Measurements from ENCODE around the genes ST7, CPED1 and PTPRZ1.

DNA sequence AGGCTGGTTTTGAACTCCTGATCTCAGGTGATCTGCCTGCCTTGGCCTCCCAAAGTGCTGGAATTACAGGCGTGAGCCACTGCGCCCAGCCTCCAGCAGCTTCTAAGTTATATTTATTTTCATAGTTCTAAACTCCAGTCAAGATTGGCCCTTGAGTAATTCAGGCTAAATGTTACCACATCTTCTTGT, 49.1 kb upstream of the CAPZA2 start:
- RRBS, result no CpG with 5 or more reads among the region's 2 CpGs

DNA sequence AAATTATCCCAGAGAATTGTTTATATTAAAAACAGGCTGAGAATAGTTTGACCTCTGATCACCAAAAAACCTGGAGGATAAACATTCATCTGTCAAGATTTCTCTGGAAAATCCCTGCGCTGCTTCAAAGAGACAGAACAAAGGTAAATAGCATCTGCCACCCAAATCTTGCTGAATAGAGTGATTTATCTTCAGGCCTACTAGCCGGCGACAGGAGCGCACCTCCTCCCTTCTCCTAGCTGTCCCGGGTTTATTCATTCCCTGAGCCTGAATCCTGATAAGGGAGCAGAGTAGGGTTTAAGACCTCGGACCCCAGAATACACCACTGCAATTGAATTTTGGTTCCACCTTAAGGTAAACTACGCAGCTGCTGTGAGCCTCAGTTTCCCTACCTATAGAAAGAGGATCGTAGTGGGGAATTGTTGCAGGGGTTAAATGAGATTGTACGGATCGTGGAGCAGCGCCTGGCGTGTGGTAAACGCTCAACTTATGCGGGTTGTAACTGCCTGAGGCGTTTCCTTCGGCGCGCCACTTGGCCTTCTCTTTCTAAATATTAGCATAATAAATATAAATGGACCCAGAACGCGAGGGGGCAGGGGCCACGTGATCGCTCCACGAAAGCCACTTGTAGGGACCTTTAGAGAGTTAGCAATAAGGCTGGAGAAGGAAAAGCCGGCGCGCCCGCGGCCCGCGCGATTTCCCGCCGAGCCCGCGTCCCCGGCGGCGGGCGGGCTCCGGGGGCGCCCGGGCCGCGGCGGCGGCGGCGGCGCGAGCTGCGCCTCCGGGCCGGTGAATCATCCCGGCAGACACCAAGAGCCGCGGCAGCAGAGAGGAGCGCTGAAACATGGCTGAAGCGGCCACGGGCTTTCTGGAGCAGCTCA, at the start of gene ST7:
Gene ST7 (plus strand): TSS at position 805 of the 881 bp plus-strand sequence.
- RRBS, result under 1% methylated on average over 24 of the region's 59 CpGs

DNA sequence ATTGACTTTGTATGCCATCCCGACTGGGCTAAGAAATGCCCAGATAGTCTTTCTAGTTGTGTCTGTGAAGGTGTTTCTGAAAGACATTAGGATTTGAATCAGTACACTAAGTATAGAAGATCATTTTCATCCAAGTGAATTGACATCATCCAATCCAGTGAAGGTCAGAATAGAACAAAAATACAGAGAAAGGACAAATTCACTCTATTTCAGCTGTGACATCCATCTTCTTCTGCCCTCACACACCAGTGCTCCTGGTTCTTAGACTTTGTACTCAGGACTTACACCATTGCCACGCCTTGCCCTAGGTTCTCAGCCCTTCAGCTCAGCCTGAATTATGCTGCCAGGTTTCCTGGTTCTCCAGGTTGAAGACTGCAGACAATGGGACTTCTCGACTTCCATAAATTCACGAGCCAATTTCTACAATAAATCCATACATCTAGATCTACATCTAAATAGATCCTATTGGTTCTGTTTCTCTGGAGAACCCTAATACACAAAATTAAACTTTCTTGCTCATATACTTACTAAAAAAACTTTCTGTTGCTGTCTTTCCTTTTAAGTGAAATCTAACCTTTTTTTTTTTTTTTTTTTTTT, 181.2 kb upstream of the KCND2 start:
- RRBS, result no CpG with 5 or more reads among the region's 4 CpGs

- RRBS, result no CpG with 5 or more reads among the region's 1 CpG
These were observed 17.1 kb upstream of the ING3 start for GRCh38 chr7:120933497-120933940.

DNA sequence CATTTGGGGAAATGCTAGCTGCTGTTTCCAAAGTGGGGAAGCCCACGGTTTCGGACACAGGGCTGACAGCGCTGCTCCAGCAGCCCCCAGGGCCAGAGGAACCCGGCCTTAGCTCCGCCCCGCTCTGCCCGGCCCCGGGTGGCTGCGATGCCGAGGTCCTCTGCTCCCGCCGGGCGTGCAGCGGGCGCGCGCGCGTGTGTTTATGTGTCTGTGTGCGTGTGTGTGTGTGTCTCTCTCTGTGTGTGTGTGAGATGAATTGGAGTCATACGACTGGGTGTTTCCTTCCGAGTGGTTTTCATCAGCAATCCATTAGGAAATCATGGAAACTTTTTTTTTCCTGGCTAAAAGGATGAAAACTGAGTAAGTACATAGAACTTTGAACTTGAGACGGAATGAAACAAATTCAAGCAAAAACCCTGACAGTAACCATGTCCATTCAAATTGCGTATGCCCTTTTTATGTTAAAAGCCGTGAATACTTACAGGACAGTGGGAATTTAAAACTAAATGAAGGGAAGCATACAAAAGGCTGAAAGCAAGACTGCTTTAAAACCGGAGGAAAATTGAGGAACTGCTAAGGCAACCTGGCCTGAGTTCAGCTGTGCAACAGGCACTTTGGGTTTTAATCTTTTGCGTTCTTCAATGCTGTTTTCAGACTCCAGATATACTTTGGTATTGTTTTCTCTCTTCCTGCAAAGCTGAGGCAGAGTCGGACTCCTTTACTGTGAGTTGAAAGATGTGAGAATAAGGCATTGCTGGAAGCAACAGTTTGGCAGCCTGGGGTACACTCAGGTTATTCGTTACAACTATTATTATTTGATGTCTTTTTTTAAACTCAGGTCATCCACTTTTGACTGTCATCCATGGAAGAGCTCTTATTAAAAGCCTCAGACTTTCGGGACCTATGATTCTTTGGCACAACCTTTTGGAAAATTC, at the start of gene CPED1:
Gene CPED1 (plus strand): TSS at position 159 of the 935 bp plus-strand sequence.
- RRBS, result no CpG with 5 or more reads among the region's 30 CpGs

- RRBS, result no CpG with 5 or more reads among the region's 2 CpGs
These were observed 115.0 kb downstream of the CPED1 start for GRCh38 chr7:121103531-121103849.

- RRBS, result no CpG with 5 or more reads among the region's 2 CpGs
These were observed 31.0 kb upstream of the WNT16 start for GRCh38 chr7:121297808-121298260.

DNA sequence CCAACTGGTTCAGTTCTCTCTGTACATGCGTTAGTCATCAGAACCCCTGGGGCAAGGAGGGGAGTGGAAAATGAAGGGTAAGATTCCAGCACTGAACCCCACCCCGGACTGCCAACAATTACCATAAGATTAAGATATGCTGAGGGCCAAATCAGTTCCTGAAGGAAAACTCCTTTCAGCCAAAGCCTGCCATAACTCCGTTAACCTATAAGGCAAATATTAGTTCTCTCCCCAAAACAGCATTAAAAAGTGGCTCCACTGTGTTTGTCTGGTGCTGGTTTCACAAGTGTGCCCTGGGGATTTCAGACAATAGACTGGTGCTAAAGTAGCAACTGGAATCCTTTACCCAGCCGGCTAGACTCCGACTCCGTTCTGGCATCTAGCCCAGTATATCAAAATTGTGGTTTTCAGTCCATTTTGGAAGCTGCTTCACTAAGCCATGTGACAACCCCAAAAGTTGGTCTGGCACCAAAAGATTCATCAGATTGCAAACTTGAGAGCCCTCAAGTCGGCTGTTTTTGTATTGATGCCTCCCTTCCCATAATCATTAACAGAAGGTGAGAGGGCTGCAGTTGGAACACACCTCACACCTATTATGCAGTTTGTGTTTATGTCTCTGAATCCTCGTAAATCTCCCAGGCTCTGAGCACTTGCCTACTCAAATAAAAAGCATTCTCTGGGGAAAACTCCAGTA, 15.1 kb upstream of the WNT16 start:
- RRBS, result no CpG with 5 or more reads among the region's 8 CpGs

DNA sequence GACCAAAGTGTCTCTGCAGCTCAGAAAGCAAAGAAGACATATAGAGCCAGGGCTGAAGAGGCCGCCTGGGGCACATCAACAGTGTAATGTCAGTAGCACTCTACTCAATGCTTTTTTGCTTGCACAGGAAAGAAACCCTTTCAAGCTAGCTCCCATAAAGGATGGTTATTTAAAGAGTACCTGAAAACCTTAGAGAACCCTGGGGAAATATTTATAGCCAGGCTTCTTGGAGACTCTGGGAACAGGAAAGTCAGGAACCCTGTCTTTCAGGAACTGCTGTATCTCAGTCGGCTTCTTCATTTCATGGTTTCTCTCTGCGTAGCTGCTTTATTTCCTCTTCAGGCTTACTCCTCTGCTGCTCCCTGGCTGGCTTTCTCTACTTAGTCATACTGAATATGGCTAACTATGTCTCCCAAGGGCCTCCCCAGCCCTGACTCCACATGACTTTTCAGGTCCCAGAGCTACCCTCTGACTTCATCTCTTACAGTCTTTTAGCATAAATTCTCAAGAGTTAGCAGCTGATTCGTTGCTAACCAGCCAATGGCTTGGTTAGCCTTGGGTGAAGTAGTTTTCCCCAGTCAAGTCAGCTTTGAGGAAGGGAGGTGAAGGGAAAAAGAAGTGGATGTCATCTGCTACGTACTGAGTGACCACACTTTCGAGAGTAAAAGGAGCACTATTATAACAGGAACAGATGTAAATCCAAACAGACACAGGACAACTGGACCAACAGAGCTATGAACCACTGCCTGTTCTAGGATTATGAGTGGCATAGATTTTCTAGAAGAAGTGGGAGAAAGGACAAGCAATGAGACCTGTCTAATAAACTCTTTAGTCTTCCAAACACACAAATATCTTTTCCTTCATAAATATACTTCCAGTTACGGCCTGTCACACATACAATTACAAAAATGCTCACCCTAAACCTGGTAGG, 124.1 kb upstream of the FAM3C start:
- RRBS, result no CpG with 5 or more reads among the region's 7 CpGs

DNA sequence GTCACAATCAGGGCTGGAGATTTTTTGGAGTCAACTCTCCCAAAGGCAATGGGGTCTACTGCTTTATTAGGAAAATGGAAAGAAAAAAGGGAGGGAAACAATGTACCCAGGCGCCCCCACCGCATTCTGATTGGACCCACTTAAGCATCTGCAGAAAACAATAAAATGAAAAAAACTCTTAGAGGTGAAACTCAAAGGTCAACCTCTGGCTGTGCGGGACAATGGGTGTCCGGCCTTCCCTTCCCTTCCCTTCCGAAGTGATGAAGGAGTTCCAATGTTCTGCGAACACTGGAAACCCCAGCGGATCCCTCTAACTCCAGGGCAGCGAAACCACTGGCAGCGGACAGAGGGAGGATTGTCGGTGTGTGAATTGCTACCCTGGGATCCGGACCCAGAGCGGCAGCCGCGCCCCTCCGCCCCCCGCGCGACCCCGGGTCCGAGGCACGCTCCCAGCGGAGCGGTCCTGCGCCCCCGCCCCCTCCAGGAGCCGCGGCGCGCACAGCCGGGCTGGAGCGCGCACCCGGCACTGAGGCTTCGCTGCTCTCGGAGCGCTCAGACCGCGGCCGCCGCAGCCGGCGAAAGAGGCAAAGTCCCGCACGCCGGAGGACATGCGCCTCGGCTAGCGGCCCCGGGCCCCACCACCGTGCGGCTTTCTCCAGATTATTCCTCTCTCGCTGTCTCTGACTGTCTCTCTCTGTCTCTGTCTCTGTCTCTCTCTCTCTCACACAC, at the start of gene PTPRZ1:
Gene PTPRZ1 (plus strand): TSS at position 555 of the 729 bp plus-strand sequence.
- RRBS, result 3% methylated on average over 28 of the region's 52 CpGs

DNA sequence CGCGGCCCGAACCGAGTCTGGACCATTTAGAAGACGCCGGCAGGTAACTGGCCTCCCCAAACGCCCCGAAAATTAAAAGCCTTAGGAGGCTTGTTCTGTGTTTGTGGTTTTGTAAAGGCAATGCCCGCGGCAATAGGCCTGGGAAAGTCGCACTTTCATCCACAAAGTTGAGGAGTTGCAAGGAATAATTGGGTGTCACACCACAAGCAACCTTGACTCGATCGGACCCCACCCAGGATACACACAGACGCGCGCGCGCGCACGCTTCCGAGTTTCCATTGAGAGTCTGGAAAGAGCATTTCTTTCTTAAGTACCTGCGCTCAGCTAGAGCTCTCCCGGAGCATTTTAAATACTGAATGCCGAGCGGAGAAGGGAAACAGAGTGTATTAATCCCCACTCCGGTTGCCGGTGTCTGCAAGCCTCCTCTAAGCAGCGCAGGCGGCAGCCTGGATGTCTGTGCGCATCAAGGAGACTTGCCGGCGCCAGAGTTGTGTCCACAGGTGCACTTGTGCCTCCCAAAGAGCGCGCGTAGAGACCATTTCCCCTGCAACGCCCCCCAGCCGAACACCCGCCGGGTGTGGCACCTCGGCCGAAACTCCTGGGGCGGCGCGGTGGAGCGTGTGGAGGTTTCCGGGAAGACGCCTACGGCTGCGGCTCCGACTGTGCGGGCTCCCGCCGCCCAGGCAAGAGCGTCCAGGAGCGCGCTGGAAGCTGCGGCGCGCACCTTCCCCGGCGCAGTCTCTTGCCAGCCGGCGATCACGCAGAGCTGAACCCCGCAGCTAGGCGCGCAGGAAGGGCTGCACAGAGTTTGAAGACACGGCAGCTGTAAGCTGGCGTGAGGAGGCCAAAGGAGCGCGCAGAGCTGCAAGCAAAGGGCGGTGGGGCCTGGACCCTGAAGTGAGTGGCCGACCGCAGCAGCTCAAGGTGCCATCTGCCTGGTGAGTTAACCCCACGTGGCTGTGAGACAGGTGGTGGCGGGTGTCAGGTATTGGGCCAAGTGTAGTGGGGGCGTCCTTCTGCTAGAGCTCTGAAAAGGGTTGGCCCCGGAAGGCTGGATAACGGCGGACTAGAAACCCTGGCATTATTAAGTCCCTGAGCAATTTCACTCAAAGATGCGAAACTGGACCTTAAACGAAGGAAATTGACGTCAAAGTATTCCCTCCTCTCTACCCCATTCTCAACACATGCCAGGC, 1.2 kb upstream of the FEZF1 start:
- RRBS, result 20% methylated on average over 37 of the region's 83 CpGs

- RRBS, result no CpG with 5 or more reads among the region's 8 CpGs
These were observed 6.7 kb upstream of the FEZF1 start for GRCh38 chr7:122311181-122311718.

- RRBS, result no CpG with 5 or more reads among the region's 14 CpGs
These were observed 25.9 kb downstream of the RNF133 start for GRCh38 chr7:122672947-122673531.

- RRBS, result no CpG with 5 or more reads among the region's 1 CpG
These were observed 123.7 kb downstream of the IQUB start for GRCh38 chr7:123410559-123411136.

DNA sequence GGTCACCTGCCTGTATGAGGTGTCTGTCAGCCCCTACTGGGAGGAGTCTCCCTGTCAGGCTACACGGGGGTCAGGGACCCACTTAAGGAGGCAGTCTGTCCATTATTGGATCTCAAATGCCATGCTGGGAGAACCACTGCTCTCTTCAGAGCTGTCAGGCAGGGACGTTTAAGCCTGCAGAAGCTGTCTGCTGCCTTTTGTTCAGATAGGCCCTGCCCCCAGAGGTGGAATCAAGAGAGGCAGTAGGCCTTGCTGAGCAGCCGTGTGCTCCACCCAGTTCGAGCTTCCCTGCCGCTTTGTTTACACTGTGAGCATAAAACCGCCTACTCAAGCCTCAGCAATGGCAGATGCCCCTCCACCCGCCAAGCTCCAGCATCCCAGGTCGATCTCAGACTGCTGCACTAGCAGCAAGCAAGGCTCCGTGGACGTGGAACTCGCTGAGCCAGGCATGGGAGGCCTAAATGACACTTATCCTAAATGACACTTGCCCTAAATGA, 6.9 kb upstream of the ASB15 start:
- RRBS, result no CpG with 5 or more reads among the region's 11 CpGs

GRCh38 chr7:123749357-123750003, 677 bp upstream of the WASL start:
- RRBS, result no CpG with 5 or more reads among the region's 31 CpGs

DNA sequence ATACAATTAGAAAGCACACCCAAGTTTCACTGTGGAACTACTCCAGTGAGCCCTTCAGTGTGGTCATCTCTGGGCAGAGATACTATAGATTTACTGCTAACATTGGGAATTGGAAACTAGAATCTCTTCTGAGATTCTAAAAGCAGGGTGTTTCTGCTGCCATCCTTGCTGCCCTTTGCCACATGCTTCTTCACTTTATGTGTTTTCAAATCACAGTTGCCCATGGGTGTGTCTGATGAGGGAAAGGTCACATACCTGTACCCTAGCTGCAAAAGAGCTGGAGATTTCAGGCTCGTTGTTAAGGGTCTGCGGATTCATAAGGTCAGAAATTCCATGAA, 5.6 kb upstream of the WASL start:
- RRBS, result no CpG with 5 or more reads among the region's 2 CpGs

DNA sequence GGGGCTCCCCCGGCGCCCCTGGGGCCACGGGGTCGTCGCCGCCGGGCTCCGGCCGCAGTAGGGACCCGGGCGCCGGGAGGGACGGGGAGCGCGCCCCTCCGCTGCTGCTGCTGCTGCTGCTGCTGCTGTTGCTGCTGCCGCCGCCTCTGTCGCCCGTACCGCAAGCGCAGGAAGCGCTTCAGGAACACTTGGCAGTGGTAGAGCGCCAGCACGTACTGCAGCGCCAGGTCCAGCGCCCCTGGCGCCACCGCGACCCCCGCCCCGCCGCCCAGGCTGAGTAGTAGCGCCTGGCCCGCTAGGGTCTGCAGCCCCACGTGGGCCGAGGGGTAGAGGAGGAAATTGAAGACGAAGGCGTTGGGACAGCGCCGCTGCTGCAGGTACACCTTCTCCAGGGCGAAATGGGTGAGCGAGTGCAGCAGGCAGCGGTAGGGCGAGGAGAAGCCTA, 542 bp downstream of the TMEM229A start:
- RRBS, result no CpG with 5 or more reads among the region's 45 CpGs

DNA sequence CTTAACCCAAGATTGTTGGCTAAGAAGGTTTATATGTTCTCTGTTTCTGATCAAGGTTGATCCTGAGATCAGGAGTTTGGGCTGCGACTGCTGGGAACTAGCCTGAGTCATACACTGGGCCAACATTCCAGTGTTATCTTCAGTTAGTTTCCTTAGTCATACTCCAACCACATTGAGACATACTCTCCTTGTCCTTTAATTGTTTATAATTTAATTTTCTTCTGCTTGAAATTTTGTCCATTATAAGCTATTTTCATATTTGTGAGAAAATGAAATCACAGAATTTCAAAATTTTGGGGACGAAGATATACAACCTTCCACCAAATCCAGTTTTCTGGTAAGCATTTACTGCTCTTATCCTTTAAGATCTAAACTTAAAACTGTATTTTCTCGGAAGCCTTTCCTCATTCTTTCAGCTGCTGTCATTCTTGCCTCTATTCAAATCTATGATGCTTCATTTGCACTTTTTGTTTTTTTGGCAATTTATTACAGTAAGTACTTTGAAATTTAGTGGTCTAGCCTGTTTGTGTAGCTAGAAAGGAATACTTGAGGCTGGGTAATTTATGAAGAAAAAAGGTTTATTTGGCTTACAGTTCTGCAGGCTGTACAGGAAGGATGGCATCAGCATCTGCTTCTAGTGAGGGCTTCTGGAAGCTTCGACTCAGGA, 63.4 kb upstream of the POT1 start:
- RRBS, result no CpG with 5 or more reads among the region's 4 CpGs

DNA sequence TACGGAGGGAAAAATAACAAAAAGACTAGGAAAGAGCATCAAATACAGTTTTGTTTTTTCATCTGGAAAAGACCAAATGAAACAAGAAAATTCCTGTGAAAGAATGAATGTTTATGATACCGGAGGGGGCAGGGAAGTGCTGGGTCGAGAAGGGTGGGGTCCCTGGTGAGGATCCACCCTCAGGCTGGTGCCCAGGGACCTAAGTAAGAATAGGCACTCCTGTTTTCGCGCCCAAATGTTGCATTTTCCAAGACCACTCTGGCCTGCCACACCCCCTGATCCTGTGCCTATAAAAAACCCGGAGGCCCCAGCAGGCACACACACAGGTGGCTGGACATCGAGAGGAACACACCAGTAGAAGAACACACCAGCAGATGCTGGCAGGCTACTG, 633.8 kb upstream of the POT1 start:
- RRBS, result no CpG with 5 or more reads among the region's 7 CpGs